Epithelial cell of alveolus of lung (primary cell): ENCODE measurements around the gene PITRM1.

- RAMPAGE, long total RNA: no peak
- RRBS: no CpG with 5 or more reads among the region's 9 CpGs
Observed at GRCh38 chr10:127720-128400, 7.4 kb upstream of the ZMYND11 start.

DNA sequence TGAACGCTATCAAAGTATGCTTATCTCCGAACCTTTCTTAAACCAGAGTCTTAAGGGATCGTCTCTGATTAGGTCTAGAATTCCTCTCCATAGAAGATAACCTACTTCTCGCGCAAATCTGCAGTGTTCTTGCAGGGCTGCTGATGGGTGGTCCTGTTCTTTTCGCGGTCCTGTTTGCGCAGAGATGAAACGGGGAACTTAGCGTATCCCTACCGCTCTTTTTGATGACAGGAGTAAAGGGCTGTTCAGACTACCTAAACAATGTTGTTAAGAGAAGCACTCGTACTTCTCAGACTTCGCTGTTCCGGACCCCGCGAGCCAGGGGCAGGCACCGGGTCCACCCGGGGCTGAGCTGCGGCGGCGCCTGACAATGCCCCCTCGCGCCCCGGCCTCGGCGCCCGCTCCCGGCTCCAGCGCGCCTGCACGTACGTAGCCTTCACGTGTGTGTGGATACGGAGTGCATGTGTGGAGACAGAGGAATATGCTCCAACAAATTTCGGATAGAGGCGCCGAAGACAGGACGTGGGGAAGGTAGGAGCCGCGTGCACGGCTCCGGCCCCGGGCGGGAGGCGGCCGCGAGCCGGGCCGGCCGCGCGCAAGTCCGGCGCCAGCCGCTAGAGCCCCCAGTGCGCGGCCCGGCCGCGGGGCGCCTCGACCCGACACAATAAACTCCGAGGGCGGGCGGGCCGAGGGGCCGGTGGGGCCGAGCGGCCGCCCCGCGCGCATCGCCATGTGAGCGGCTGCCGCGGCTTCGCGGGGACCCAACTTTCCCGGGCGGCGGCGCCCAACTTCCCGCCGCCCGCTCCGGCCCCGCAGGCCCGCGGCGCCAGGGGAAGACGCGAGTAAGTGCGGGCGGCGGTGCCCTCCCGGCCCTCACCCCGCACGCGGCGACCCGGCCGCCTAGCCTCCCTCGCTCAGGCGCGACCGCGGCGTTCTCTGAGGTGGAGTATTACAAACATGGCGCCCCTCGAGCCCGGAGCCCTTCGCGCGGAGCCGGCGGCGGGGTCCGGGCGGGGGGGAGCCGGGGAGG lies 578 bp upstream of the ZMYND11 start:
- RAMPAGE, long total RNA: no peak
- RRBS: 1% methylated on average over 52 of the region's 122 CpGs

- RAMPAGE, long total RNA: no peak
- RRBS: no CpG with 5 or more reads among the region's 8 CpGs
Observed at GRCh38 chr10:169268-169926, 34.1 kb downstream of the ZMYND11 start.

DNA sequence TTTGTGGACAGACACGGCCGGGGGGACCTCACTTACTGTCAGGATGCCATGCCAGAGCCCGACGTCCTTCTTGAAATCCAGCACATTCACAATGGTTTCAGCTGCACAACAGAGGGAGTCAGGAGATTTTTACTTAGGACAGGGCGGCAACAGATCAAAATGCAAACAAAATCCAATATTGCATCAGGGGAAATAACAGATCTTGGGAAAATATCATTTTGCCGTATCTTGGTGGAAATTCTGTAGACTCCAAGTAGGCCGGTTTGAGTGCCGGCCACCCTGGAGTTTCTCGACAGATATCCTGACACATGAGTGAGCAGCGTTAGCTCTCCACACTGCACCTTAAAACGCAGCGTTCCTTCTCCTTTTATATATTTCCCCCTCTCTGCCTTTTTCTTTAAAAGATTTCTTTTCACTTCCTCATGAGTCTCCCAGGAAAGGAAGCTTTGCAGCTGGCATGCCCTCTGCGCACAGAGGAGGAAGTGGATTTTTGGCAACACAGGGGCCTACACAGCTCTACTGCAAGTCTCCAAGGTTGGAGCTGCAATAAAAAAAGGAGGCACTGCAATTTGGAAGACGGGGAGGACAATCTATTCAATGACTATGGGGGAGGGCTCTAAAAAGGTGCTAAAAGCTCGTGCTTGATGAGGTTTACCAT lies 252.6 kb downstream of the ZMYND11 start:
- RAMPAGE, long total RNA: no peak
- RRBS: no CpG with 5 or more reads among the region's 15 CpGs

GRCh38 chr10:510954-511564 lies 178.4 kb downstream of the DIP2C start:
- RAMPAGE, long total RNA: no peak
- RRBS: no CpG with 5 or more reads among the region's 19 CpGs

DNA sequence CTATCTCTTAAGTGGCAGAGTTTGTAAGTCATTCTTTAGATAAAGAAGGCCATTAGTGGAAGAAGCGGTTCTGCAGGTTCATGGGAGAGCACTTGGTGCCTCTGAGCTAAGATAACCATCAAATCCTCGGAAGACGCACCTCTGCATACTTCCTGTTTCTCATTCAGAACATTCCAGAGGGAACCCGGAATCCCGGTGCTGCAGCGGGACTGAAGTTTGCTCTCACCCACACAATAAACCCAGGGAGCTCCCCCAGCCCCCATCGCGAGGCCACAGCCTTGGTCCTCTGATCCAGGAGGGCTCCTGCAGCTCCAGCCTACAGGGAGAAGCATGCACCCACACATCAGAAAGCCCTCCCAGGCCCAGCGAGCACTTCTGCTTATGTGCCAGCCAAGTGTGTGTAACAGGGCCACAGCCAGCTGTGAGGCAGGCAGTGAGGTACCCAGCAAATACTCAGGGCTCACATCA lies 142.5 kb downstream of the DIP2C start:
- RAMPAGE, long total RNA: no peak
- RRBS: no CpG with 5 or more reads among the region's 9 CpGs

DNA sequence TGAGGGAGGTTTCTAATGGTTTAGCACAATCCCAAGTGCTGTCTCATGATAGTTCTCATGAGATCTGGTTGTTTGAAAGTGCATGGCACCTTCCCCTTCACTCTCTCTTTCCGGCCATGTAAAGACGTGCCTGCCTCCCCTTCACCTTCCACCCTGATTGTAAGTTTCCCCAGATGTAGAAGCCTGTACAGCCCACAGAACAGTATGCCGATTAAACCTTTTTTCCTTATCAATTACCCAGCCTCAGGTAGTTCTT lies 78.4 kb downstream of the DIP2C start:
- RAMPAGE, long total RNA: no peak
- RRBS: no CpG with 5 or more reads among the region's 3 CpGs

GRCh38 chr10:614694-615332 lies 74.7 kb downstream of the DIP2C start:
- RAMPAGE, long total RNA: no peak
- RRBS: no CpG with 5 or more reads among the region's 21 CpGs

- RAMPAGE, long total RNA: no peak
- RRBS: no CpG with 5 or more reads among the region's 15 CpGs
Observed at GRCh38 chr10:642138-642749, 47.2 kb downstream of the DIP2C start.

- RAMPAGE, long total RNA: no peak
- RRBS: no CpG with 5 or more reads among the region's 16 CpGs
Observed at GRCh38 chr10:997057-997751, 9.0 kb downstream of the GTPBP4 start.

GRCh38 chr10:1110166-1110567 lies 54.0 kb downstream of the WDR37 start:
- RAMPAGE, long total RNA: no peak
- RRBS: no CpG with 5 or more reads among the region's 17 CpGs

DNA sequence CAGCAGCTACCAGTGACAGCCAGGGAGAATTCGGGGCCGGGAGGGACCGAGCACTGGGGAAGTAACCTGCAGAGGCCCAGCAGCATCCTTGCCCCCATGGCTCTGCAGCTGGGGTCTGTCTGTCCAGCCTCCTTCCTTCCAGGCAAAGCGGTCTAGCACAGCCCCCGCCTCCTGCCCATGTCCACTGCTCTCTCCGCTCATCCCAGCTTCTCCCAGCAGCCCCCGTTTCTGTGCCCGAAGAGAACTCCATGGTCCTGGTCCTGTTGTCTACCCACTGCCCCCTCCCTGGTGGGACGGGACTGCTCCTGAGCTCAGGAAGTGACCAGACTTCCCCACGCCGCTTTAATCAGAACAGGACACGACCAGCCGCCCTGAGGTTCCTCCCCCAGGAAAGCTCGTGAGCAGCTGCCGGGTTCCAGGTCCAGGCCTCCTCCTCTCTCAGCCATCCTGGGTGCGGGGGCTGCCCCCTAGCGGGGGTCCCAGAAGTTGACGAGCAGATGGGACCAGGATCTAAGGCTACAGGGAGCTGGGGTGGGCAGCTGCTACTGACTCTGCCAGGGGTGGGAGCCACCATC lies 187.5 kb downstream of the WDR37 start:
- RAMPAGE, long total RNA: no peak
- RRBS: no CpG with 5 or more reads among the region's 18 CpGs

DNA sequence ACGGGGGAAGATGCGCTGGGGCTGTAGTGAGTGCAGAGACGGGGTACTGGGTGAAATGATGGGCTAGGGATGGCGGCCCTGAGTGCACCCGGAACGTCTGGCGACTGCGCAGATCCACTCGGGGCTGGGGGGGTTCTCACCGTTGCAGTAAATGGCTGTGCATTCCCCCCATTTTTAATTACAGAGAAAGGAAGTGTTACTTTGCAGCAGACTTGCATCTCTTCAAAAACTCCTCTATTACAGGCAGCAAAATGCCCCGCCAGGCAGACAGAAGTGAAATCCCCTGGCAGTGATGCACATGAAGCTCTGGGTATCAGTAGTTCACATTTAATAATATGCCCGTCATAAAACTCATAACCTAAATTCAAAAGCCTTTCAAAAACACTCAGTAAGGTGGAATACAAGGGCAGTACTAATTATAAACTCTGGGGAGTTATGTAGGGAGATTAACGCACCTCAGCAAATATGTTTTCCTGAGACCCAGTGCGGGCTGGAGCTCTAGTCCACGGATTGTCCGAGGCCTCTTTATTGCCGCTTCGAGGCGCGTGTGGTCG lies 195.6 kb upstream of the ADARB2 start:
- RAMPAGE, long total RNA: no peak
- RRBS: no CpG with 5 or more reads among the region's 21 CpGs

GRCh38 chr10:3054349-3054836 lies 13.0 kb upstream of the PFKP start:
- RAMPAGE, long total RNA: no peak
- RRBS: no CpG with 5 or more reads among the region's 6 CpGs

- RAMPAGE, long total RNA: no peak
- RRBS: no CpG with 5 or more reads among the region's 11 CpGs
Observed at GRCh38 chr10:3065438-3066052, 1.8 kb upstream of the PFKP start.

DNA sequence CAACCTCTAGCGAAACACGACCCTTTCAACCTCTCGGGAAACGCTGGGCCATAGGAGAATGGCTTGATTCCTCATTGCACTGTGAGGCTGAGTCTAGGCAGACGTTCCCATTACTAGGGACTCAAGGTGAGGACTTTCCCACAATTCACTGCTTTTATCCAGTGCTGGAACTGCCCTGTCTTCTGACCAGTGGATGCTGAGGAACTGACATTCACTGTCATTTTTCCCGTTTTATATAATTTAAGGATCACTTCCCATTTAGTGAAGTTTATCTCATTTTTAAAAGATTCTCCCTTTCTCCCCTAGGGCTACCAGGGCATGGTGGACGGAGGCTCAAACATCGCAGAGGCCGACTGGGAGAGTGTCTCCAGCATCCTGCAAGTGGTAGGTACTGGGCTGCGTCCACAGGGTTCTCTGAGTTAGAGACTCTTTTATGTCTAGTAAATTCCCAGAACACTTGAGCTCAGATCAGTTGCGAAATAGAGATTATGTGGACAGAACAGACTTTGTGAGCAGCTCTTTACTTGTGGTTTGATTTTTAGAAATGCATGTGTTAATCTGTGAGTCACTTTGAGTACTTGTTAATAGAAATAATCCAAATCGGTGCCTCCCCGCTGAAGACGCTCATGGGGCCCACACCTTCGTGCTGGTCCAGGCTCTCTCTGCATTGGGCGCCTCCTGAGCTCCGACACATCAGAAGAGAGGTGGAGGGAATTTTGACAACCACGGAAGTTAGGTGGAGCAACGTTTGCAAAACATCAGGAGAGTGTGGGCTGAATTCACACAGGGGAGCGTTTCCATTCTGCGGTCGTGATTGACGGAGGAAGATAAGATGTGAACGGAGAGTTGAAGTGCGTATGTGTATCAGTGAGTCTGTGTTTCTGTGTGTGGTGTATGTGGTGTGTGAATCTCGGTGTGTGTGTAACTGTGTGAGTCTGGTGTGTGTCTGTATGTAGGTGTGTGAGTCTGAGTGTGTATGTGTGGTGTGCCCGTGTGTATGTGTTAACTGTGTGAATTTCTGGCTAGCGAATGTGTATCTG lies 31.9 kb downstream of the PFKP start:
- RAMPAGE, long total RNA: no peak
- RRBS: no CpG with 5 or more reads among the region's 28 CpGs

DNA sequence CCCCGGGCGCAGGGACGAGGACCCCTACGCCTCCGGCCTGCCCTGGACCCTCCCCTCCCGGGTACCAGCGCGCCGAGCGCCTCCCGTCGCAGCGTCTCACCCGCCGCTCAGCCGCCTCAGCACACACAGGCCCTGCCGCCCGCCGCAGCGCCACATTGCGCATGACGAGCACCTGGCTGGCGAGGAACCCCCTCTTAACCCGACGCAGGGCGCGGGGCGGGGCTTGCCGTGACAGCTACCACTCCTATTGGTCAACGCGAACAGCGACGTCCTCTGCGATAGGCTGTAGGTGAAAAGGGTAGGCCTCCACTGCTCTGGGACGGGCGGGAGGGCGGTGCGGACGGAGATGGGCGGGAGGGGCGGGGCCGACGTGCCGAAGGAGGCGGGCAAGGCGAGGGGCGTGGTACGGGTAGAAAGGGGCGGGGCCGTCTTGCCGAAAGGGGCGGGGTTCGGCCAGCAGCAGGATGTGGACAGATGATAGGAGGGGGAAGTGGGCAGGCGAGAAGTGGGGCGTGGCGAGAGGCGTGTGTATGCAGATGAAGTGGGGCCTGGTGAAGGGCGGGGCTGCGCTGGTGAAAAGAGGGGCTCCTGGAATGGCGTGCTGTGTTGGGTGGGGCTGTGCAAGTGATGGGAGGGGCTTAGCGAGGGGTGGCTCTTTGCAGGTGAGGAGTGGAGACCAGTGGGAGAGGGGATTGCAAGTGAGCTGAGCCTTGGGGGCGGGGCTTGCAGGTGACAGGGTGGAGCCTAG lies at the start of gene PITRM1:
TSS of gene PITRM1 (minus strand) at position 166 of the 748 bp plus-strand sequence.
- RAMPAGE, long total RNA: start-site peak on the minus strand centred at position 145 of the sequence, 48 bp wide, 90 and 294 reads in 2 replicates
- RRBS: 3% methylated on average over 1 of the region's 62 CpGs

GRCh38 chr10:3192898-3193726 lies 20.5 kb upstream of the PITRM1 start:
- RAMPAGE, long total RNA: no peak
- RRBS: no CpG with 5 or more reads among the region's 21 CpGs

DNA sequence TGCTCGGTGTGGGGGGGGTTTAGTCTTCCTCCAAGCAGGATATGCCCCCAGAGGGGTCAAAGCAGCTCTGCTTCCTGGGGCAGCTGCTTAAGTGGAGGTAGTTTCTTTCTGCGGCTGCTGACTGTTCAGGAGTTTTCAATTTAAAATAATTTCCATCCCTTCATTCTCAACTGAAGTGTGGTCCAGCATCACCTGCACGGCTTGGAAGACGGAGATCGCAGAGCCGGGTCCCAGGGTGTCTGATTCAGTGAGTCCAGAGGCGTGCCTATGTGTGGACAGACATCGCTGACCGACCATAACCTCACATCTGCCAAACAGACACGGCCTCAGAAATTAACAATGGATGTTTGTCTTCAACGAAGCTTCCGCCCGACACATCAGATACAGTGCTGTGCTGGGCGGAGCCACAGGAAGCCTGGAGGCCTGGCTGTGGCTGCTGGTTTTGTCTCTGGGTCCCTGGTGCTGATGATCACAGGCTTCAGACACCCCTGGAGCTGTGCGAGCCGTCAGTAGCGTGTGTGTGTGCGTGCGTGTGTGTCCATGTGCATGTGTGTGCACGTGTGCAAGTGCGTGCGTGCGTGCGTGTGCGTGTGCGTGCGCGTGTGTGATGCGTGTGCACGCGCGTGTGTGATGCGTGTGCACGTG lies 226.5 kb upstream of the PITRM1 start:
- RAMPAGE, long total RNA: no peak
- RRBS: no CpG with 5 or more reads among the region's 34 CpGs

GRCh38 chr10:3503326-3503907 lies 281.6 kb downstream of the KLF6 start:
- RAMPAGE, long total RNA: no peak
- RRBS: no CpG with 5 or more reads among the region's 14 CpGs